AG09319 (cell line): ENCODE data around the gene NRIP1.

- RRBS, result no CpG with 5 or more reads among the region's 90 CpGs
Observed at GRCh38 chr21:6110845-6111361, 4410.5 kb upstream of the TPTE start.

GRCh38 chr21:6120076-6120641 is 4401.2 kb upstream of the TPTE start:
- RRBS, result no CpG with 5 or more reads among the region's 22 CpGs

DNA sequence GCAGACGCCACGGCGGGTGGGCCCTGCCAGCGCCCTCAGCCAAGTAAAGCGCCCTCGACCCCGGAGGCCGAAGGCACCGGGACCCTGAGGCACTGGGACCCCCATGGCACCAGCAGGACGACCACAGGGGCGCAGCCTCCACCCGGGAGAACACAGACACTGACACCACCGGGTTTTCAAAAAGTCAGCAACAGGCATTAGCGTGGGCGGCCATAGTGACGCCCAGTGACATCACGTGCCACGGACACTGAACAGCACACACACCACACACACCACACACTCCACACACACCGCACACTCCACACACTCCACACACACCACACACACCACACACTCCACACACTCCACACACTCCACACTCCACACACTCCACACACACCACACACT is 3956.3 kb upstream of the TPTE start:
- RRBS, result no CpG with 5 or more reads among the region's 19 CpGs

DNA sequence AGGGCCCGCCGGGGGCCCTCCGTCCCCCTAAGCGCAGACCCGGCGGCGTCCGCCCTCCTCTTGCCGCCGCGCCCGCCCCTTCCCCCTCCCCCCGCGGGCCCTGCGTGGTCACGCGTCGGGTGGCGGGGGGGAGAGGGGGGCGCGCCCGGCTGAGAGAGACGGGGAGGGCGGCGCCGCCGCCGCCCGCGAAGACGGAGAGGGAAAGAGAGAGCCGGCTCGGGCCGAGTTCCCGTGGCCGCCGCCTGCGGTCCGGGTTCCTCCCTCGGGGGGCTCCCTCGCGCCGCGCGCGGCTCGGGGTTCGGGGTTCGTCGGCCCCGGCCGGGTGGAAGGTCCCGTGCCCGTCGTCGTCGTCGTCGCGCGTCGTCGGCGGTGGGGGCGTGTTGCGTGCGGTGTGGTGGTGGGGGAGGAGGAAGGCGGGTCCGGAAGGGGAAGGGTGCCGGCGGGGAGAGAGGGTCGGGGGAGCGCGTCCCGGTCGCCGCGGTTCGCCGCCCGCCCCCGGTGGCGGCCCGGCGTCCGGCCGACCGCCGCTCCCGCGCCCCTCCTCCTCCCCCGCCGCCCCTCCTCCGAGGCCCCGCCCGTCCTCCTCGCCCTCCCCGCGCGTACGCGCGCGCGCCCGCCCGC is 2308.5 kb upstream of the TPTE start:
- RRBS, result no CpG with 5 or more reads among the region's 107 CpGs

DNA sequence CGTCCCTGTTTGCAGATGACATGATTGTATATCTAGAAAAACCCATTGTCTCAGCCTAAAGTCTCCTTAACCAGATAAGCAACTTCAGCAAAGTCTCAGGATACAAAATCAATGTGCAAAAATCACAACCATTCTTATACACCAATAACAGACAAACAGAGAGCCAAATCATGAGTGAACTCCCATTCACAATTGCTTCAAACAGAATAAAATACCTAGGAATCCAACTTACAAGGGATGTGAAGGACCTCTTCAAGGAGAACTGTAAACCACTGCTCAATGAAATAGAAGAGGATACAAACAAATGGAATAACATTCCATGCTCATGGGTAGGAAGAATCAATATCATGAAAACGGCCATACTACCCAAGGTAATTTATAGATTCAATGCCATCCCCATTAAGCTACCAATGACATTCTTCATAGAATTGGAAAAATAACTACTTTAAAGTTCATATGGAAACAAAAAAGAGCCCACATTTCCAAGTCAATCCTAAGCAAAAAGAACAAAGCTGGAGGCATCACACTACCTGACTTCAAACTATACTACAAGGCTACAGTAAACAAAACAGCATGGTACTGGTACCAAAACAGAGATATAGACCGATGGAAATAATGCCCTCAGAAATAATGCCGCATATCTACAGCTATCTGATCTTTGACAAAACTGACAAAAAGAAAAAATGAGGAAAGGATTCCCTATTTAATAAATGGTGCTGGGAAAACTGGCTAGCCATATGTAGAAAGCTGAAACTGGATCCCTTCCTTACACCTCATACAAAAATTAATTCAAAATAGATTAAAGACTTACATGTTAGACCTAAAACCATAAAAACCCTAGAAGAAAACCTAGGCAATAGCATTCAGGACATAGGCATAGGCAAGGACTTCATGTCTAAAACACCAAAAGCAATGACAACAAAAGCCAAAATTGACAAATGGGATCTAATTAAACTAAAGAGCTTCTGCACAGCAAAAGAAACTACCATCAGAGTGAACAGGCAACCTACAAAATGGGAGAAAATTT is 1520.8 kb upstream of the TPTE start:
- RRBS, result no CpG with 5 or more reads among the region's 4 CpGs

- RRBS, result no CpG with 5 or more reads among the region's 36 CpGs
Observed at GRCh38 chr21:9767618-9768292, 753.6 kb upstream of the TPTE start.

DNA sequence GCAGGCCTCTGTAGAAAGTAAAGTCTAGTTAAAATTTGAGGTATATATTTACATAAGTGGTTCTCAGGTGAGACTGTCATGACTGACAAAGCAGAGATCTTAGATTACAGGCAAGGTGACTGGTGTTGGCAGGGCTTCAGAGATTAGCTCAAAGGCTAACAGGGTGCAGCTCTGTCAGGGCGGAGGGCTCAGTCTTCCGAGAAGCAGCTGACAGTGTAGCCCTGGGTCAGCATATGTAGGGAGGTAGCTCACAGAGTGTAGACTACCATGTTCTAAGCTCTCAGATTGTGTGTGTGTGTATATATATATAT is 54.7 kb downstream of the RBM11 start:
- RRBS, result no CpG with 5 or more reads among the region's 2 CpGs

GRCh38 chr21:14383657-14383925 is 645 bp upstream of the HSPA13 start:
- RRBS, result no CpG with 5 or more reads among the region's 12 CpGs

DNA sequence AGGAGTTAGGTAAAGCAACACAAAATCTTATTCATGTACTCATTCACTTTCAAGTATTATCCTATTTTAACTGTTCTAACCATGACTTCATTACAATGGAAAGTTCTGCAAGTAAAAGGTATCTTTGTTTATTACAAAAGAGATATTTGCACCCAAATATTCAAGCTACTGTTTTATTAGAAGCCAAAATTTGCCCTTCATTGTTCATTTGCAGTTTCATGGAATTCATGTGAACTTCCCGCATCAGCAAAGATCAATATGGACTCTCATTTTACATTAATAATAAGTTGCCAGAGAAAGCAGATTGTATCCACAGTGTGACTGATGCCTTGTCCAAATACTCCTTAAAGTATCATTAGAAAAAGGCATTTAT is 60.0 kb downstream of the SAMSN1 start:
- RRBS, result no CpG with 5 or more reads among the region's 1 CpG

DNA sequence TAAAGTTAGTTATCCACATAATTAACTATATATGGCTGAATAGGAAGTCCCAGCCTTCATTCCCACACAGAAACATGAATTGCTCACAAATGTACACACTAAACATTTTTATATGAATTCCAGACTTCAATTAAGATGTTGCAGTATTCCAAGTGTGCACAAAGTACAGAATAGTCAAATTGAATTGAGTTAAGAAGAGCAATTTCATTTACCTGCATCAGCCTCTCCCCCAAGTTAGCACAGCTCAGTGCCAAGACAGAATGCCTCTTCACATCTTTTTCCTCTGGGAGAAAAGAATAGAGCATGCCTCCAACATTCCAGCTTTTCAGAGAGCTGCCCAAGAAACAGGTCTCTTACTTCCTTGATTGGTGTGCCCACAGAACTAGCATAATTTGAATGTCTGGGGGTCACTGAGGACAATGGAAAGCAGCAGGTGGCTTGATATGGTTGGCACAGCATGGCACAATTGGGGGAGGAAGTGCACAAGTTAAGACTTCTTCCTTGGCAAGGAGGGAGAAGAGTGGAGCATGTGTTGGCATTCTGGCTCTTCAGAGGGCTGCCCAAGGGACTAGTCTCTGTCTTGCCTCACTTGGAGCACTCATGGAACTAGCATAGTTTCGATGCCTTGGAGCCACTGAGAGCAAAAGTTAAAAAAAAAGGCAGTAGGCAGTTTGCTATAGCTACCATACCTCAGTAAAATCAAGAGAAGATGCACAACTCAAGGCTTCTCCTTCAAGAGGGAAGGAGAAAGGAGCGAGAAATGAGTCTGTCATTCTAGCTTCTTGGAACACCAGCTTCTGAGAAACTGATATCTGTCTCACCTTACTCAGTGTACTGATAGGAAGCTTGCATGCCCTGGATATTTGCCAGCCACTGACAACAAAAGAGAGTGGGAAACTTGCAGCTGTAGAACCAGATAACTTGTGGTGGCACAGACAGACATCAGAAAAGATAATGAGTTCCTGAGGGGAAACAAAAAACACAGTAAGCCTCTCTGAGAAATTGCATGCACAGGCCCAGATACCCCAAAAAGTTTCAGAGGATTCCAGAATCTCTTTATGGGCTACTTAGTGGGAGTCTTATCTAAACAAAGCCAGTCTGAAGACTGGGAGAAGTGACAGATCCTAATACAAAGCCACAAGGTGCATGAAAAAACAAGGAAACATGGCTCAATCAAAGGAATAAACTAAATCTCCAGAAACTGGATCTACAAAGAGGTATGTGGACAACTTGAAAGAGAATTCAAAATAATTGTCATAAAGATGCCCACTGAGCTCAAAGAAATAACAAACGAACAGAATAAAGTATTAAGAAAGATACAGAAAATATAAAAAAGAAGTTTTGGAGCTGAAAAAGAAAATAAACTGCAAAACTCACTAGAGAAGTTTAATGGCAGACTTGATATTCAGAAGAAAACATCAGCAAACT is 207.5 kb upstream of the SAMSN1 start:
- RRBS, result no CpG with 5 or more reads among the region's 3 CpGs

- RRBS, result no CpG with 5 or more reads among the region's 7 CpGs
Observed at GRCh38 chr21:15050943-15051457, 13.8 kb downstream of the NRIP1 start.

DNA sequence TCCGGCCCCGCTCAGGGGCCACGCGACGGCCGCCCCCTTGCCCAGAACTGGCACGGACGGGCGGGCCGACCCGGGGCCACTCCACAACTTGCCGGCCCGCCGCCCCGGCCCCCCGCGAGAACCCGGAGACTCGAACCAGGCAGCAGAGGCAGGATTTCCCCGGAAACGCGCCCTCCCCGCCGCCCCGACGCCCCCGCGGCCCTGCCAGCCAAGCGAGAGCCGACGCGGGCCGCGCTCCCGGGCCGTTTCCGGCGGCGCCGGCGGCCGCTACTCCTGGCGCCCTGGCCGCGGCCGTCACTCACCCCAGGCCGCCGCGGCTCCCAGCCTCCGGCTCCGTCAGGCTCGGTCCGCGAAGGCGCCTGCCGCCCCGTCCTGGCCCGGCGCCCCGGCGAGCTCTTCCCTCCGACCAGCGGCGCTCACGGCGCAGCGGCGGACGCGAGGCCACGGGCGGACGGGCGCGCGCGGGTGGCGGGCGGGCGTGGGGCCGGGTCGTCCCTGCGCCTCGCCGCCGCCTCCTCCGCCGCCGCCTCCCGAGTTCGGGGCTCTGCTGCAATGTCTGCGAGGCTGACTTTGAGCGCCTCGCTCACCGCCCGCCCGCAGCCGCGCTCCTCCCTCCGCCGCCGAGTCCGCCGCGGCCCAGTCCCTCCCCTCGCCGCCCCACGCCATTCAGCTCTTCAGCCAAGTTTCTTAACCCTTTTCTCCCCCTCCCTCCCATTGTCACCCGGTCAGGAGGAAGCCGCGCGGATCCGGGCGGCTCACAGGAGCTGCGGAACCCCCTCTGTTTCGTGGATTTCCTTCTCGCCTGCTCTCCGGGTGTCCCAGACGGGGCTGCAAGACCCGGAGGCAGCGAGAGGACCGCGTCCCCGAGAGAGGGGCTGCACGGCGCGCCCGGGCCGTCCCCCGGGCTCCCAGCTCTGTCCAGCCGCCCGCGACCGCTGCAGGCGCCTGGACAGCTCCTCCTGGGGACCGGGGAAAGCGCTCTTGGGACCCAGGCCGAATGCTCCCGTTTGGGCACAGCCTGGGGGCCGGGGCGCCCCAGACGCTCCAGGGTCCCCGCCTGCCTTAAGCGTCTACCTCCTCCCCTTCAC is at the start of gene NRIP1:
Gene NRIP1 (minus strand): TSS at position 558 of the 1,088 bp plus-strand sequence.
- RRBS, result under 1% methylated on average over 71 of the region's 144 CpGs

- RRBS, result no CpG with 5 or more reads among the region's 8 CpGs
Observed at GRCh38 chr21:15066206-15066798, 1.5 kb upstream of the NRIP1 start.

DNA sequence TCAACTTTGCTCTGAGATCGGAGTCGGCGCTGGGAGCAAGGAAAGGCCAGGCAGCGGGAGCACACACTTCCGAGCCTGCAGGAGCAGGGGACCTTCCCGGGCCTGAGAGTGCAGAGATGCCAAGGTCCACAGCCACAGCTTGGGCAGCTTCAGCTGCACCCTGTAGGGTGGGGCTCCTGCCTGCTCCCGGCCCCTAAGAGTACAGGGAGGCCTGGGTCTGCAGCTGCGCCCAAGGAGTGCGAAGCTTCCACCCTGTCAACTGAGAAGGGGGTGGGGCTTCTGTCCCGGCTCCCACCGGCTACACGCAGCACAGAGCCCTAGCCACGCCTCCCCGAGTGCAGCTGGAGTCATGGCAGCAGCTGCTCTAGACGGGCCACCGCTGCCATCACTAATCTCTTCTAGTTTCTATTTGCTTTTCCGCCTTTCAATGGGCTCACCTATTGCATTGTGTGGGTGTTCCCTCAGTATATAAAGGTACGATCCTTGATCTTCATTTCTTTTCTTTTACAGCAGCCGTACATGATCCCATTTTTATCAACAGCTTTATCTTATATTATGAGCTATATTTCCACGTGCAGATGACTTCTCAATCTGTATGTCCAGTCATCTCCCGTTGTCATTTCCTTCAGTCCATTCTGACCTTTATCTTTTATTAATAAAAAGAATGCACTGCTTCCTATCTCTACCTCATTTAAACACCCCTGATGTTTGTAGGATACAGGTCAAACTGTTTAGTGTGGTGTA is 225.8 kb upstream of the NRIP1 start:
- RRBS, result 40% methylated on average over 2 of the region's 21 CpGs

DNA sequence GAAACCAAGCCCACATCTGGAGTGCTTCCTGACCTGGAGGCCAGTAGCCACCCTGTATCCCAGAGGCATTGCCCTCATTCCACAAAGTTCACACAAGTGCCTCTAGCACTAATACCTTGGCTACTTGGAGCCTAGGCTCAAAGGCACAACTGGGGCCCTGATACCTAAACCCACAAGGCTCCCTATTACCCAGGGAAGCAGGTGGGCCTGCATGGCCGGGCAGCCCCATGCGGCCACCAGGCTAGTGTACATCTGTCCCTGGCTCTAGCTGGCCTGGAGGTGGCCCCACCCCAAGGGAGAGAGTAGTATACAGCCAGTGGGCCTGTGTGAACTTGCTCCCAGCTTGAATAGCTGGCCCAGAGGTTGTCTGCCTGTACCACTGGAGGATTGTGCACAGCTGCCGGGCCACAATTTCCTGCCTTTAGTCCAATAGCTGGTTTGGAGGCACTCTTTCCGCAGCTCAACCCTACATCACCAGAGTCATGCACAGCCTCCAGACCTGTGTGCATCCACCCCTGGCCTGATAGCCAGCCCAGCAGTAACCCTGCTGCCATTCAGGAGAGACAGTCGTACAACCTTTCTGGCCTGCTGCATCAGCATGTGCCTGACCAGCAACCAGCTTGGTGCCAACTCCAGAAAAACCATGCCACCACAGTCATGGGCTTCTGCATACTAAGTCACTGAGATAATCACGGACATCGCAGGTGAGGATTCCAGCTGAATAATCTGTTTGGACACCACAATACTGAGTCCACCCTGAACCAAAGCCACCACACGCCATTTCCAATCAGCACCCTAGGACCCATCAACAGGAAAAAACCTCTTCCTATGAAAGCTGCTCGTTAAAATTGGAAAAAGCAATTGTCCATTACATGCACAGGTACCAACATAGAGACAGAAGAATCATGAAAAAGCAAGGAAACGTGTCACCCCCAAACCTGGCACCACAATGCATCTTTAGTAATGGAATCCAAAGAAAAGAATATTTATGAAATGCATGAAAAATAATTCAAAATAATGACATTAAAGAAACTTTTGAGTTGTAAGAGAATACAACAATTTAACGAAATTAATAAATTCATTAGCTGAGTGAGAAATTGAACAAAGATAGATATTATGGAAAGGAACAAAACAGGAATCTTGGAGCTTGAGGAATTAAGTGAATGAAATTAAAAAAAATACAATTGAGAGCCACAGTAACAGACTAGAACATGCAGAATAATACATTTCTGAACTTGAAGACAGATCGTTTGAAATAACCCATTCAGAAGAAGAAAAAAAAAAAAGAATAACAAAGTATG is 52.6 kb downstream of the USP25 start:
- RRBS, result no CpG with 5 or more reads among the region's 12 CpGs

- RRBS, result no CpG with 5 or more reads among the region's 8 CpGs
Observed at GRCh38 chr21:15810732-15811475, 81.1 kb downstream of the USP25 start.

- RRBS, result no CpG with 5 or more reads among the region's 11 CpGs
Observed at GRCh38 chr21:16193879-16194813, 464.4 kb downstream of the USP25 start.

DNA sequence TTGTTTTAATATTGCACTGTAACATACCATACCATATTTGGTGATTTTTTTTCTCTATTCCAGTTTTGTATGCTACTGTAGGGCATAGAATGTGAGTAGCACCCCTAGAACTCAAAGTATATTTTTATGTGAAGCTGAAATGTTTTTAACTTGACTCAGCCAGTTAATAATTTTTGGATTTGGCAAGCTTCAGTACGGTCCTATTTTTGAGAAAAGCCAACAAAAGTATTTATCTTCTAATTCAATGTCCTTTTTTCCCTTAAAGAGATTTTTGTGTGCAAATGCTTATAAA is 593.8 kb downstream of the USP25 start:
- RRBS, result no CpG with 5 or more reads among the region's 1 CpG

DNA sequence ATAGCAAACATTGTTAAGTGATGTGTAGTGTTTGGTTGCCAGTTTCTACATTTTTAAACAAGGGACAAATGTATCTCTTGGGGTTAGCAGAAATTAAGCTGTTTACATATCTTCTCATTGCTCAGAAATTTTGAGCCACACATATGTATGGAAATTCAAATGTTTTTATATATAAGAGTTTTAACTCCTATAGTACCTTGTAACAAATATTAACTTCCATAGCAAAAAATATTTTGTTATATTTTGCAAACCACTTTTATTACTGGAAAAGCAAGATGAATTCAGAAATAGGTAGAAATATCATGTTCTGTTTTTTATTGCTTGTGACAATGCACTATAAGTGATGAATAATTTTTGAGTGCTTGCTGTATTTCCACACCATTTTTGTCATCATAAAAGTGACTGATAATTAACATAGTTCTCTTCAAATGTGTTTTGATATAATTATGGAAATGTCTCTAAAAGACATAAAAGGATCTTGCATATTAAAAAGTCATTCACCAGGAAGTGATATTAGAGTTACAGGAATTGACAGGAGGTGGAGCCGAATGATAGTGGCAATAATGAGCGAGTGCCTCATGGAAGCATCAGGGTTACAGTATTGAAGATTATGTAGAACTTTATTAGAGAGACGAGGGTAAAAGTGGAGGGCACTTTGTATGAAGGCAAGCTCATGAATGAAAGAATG is 775.3 kb downstream of the USP25 start:
- RRBS, result no CpG with 5 or more reads among the region's 3 CpGs

DNA sequence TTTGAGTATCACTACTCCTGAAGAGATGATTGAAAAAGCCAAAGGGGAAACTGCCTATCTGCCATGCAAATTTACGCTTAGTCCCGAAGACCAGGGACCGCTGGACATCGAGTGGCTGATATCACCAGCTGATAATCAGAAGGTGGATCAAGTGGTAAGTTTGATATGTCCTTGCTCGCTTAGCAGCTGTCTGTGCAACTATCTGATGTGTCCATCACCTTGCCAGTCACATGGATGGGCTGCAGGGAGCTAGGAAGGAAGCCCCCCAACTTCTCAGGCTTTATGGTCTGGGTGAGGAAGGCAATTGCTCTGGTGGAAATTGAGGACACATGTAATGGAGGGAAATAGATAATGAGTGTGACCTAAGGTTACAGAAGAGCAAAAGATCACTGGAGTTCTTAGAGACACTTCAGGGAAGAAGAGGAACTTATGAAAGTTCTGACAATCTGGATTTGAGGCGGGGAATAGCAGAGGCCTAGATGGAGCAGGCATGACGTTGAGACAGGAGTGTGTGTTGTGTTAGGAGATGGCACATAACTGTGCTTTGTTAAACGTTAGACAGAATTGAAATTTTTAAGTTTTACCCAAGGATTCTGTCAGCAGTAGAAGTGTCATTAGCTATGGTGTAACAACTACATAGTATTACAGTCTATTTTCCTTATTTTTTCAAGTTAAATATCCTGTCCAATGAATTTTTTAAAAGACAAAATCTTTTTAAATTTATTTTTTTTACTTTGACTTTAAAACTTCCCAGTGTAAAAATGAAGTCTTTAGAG is 34.4 kb downstream of the CXADR start:
- RRBS, result no CpG with 5 or more reads among the region's 8 CpGs